Skeletal muscle satellite cell (primary cell): ENCODE data around the genes ATP10D and SPATA18.

- CAGE, long polyA plus RNA: no peak
Measured at GRCh38 chr4:47485088-47486156, at the start of gene ATP10D. Gene ATP10D (plus strand): TSS chr4:47485275.

- CAGE, long polyA plus RNA: no peak
Measured at GRCh38 chr4:47486187-47486789, 1.2 kb downstream of the ATP10D start.

DNA sequence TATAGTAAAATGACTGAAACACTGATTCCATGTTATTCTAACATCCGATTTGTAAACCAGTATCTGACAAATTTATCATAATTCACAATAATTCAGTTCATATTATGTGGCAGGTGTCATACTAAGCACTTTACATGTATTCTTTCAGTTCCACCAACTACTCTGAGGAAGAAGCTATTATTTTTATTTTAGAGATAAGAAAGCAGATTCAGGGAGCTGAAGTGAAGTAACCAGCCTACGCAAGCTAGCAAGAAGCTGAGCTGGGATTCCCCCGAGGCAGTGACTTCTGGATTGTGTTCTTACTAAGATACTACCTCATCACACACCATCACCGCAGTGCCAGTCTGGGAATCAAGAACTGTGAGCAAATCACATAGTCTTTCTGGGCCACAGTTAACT, 1.2 kb upstream of the CORIN start:
- CAGE, long polyA plus RNA: no peak

- CAGE, long polyA plus RNA: no peak
Measured at GRCh38 chr4:47922536-47922806, 8.1 kb upstream of the NFXL1 start.

GRCh38 chr4:48012628-48013225, 3.8 kb downstream of the CNGA1 start:
- CAGE, long polyA plus RNA: no peak

DNA sequence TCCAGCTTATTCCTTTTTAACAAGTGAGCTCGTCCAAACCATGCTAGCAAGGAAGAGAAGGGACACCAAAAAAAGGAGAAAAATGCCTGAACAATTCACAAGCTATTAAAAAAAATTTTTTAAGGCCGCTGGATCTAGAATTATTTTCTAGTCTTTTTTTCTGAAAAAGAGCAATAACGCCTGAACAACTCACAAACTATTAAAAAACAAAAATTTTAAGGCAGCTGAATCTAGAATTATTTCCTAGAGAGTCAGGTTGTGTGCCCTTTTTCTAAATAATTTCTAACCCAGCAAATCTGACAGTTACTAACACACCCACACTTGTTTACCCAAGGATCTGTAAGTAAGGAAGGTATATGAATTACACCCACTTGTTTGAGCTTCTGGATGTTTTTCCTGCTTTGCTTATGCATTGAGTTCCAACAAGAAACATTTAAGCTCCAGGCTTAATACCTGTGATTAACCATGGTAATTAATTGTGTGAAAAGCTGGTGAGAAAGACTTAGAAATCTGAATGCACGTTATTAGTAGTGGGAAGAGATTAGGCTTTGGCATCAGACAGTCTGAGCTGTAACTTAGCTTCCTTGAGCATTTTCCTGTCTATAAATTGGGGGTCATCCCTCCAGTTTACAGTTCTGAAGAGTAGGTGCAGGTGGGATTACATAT, 1.5 kb downstream of the NIPAL1 start:
- CAGE, long polyA plus RNA: no peak

- CAGE, long polyA plus RNA: no peak
Measured at GRCh38 chr4:48022395-48022968, 5.9 kb downstream of the NIPAL1 start.

DNA sequence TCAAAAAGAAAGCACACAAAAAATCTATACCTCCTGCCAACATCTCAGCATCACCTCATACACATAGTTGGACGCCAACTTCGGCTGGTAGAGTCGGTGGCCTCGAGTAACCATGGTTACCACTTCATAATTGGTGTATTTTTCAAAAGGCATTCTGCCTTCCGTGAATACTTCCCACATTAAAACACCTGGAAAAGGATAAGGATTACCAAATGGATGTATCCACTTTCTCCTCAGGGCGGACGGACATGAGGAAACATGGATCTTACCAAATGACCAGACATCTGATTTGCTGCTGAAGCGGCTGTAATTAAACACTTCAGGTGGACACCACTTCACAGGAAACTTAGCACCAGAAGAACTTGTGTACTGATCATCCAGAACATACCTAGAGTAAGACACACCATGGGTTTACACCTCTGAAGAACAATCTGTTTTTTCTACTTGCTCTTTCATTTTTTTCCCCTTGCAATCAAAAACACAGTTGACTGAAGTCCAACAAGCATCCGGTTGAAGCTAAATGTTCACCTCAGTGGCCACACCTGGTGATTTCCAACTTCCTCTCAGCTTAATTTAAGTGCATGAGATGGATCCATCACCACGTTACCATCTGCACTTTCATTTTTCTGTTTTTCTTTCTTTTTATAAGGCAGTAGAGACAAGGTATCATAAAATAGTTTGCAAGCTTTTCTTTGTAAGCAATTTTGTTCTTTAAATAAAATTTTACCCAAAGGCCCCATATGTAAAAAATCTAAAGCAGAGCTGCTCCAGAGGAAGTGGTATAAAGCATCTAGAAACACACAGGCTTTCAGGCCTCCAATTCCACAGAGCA, 4.8 kb upstream of the TXK start:
- CAGE, long polyA plus RNA: no peak

DNA sequence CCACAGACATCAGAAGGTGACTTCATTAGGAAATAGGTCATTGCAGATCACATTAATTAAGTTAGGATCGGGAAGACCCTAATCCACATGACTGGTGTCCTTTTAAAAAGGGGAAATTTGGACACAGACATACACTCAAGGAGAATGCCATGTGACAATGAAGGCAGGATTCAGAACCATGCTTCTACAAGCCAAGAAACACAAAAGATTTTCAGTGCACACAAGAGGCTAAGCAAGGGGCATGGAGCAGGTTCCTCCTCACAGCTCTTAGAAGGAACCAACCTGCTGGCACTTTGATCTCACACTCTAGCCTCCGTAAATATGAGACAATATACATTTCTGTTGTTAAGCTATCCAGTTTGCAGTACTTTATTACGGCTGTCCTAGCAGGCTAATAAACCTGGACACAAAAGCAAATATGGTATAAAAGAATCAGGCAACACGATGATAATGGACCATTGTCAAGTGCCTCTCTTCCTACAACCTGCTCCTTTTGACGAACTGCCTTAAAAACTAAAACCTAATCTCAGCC, 114.4 kb downstream of the ZAR1 start:
- CAGE, long polyA plus RNA: no peak

DNA sequence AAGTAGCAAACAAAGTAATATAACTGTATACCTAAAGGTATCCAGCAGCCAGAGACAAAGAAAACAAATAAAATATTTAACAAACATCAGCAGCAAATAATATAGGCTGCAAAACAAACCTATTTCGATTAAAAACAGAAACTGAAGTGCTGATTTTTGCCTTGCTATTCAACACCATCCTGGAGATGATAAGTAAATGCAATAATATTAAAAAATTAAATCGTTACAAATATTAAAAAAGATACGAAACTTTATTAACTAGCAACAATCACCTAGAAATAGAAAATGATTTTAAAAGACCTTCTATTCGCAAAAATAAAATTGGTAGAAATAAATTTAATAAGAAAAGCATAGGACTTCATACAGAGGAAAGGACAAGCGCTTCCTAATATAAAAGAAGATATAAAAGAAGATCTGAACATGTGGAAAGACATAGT, 136.6 kb downstream of the FRYL start:
- CAGE, long polyA plus RNA: no peak

GRCh38 chr4:48909512-48909990, 3.0 kb upstream of the OCIAD2 start:
- CAGE, long polyA plus RNA: no peak

DNA sequence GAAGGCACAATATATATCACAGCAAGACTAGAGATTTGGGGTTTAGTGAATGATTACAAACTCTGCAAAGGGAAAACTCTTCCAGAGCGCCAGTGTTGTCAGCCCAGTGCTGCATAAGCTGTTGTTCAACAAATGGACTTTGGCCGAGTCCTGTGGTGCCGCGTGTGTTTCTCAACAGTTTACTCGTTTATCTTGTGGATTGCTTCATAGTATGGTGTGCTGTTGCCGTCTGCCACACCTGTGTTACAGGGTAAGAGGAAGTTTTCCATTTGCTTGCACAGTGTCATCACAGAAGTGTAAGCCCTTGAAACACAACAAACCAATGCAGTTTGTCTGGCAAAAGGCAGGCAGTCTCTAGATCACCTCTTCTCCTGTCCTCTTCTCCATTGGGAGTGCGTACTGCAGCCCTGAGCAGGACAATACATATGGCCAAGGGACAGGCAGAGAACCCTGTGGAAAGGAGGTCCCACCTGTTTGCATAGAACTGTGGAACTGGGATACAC, 66.3 kb downstream of the DCUN1D4 start:
- CAGE, long polyA plus RNA: no peak

- CAGE, long polyA plus RNA: no peak
Measured at GRCh38 chr4:52016930-52017435, 3.2 kb downstream of the LRRC66 start.

- CAGE, long polyA plus RNA: no peak
Measured at GRCh38 chr4:52017865-52018078, 2.4 kb downstream of the LRRC66 start.

DNA sequence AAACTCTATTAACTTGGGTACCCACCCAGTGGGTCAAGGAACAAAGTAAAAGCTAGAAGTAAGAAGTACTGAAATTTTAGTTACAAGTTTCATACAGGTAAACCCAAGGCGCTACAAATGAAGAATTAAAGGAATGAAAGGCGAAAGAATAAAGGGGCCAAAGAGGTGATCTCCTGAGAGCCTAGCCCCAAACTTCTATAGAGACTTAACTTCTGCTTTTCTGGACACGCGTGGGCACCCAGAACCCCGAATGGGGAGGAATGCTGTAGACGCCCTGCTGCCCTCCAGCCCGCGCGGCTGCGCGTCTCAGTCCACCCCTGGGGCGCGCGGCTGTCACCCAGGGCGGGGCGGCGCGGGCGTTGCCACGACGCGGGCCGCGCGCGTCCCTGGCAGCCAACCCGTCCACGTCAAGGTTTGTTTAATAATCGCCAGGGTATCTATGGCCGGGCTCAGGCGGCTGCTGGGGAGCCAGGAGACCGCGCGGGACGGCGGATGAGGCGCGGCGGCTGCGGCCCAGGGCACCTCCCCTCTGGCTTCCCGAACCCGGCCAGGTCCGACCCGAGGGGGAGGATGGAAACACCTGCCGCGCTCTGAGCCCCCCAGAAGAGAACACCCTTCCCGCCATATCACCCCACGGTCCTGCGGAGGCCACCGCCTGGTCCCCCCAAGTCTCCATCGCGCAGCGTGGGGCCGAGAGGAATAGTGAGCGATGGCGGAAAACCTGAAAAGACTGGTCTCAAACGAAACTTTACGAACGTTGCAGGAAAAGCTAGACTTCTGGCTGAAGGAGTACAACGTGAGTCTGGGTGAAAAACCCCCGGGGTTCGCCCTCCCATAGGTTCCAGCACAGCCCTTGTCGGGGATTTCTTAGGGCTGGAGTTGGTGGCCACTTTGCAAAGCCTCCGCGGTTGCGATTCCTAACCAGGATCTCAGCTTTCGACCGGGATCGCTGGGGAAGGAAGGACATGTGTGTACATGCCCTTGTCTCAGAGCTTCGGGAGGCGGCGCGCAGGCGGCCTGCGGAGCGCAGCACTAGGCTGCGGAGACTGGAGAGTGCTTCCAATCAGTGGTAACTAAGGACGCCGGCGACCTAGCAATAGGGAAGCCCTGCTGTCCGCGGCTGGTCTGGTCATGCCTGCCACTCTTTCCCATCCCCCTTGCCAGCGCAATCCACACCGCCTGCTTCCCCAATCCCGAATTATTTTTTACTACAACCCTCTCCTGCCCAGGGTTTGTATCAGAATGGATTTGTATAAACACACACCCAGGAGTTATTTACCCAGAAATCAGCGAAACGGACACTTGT, at the start of gene SPATA18:
TSS of gene SPATA18 (plus strand) at position 309 of the 1,306 bp plus-strand sequence.
- CAGE, long polyA plus RNA: no peak

- CAGE, long polyA plus RNA: no peak
Measured at GRCh38 chr4:52721688-52723036, 29.1 kb downstream of the ERVMER34-1 start.

- CAGE, long polyA plus RNA: no peak
Measured at GRCh38 chr4:52862387-52863053, 403 bp downstream of the RASL11B start.

- CAGE, long polyA plus RNA: no peak
Measured at GRCh38 chr4:53402379-53403219, 25.2 kb downstream of the FIP1L1 start.

- CAGE, long polyA plus RNA: no peak
Measured at GRCh38 chr4:53459125-53459899, 81.9 kb downstream of the FIP1L1 start.

DNA sequence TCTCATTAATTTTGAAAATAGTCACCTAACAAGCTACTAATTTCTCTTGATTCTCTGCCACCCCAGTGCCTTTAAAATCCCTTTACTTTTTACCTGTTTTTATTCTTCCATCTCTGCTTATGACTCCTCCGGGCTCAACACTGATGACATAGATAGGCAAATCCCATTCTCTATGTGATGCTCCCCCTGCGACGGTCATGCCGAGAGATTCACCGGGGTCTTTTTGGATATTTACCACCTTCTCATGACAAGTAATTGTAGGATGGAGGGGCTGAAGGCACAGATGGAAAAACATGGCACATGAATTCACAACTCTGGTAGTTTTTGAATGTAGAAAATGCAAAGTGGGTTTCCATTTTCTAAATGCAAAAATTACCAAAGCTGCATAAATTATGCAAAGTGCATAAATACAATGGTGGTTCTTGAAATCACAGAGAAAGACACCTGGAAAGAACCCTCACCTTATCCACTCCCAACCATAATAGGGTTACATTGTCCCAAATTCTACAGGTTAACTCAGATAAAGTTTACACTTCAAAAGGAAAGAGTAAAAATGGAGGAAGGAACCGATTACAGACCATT, 101.1 kb downstream of the FIP1L1 start:
- CAGE, long polyA plus RNA: no peak